Breast epithelium (tissue), 2 donors: ENCODE measurements around a stretch of chr16.

- PRO-cap: no peak
- RAMPAGE, long total RNA, 2 experiments: no peak in any of the 2 experiments
Observed at GRCh38 chr16:51556965-51557612, 406.0 kb upstream of the SALL1 start.

DNA sequence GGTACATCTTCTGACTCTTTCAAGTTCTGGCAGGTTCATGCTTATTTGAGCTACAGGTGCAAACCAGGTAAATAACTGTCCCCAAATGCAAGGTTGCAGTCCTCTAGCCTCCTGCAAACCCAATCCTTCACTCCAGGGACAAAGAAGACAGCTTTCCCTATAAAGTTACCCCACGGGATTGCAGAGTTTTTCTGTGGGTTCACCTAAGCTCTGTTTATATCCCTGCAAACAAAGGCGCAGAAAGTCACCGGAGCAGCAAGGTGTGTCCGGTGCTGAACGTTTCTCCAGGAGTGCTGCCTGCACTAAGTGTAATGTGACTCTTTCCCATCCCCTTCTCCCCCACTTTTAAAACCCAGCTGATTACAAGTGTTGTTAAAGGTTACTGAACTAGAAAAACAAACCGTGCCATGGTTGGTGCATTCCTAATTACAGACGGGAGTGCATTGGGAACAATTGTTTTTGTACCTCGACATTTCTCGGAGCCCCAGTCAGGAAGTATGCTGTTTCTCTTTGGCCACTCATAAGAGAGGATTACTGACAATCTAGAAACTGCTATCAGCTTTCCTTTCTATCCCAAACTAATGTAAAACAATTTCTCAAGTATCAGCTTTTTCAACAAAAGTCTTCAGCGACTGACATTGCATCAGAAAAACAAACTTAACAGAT lies 440.9 kb upstream of the SALL1 start:
- PRO-cap: no peak
- RAMPAGE, long total RNA, 2 experiments: no peak in any of the 2 experiments

DNA sequence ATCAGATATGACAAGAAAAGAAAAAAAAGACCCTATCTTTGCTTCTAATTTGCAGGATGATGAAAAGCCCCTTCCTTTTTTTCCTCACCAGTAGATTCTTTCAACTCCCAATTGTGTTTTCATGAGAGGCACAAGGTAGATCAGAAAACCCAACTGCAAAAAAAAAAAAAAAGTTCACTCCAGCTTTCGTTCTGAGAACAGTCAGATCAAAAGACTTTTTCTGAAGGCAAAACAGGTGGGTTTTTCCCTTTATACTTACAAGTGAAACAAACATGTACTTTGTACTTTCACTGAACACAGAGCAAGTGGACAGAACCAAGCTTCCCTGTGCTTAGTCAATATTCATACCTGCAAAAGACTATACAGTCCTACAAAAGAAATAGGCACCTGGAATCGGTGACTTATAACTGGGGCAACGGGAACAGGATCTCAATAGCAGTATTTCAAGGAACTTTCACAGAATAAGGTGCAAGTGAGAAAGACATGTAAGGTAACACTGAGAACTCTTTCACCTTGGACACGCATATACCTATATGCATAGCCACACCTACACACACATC lies 54.1 kb downstream of the TOX3 start:
- PRO-cap: no peak
- RAMPAGE, long total RNA, 2 experiments: no peak in any of the 2 experiments

GRCh38 chr16:52494215-52494581 lies 52.7 kb downstream of the TOX3 start:
- PRO-cap: no peak
- RAMPAGE, long total RNA, 2 experiments: no peak in any of the 2 experiments

GRCh38 chr16:52544468-52544793 lies 2.5 kb downstream of the TOX3 start:
- PRO-cap: no peak
- RAMPAGE, long total RNA, 2 experiments: no peak in any of the 2 experiments

- PRO-cap: no peak
- RAMPAGE, long total RNA, 2 experiments: no peak in any of the 2 experiments
Observed at GRCh38 chr16:53042078-53043167, 10.3 kb downstream of the CHD9NB start.

DNA sequence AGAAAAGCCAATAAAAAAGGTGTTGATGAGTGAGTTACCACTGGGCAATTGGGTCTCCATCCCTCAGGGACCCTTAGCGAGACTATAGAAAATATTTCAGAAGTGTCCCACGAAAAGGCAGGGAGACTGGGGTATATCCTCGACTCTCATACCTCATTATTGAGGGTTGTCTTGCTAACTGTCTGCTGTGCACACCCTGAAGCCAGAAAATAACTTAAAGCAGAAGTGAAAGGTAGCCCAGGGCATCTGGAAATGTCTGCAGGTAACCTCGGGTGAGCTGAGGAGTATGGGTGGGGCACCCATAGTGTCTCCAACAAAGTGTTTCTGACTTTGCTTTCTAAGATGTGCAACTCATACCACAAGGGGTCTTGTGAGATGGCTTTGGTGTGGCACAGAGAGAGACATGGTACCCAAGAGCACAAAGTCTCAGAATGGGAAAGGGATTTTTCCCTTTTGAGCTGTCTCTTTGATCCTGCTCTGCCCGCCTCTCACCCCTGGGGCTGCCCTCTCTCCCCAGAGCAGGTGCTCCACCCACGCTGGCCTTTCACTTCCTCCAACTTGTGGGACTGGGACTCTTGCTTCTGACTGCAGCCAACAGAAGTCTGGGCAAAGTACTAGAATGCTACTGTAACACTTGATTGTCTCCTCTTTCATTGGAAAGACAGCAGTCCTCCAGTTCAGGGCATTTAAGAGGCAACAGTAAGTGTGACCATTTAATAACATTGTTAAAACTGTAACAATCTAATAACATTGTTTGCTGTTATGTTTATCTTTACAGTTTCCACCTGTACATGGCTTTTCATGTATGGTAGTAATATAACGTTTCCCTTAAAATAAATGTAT lies 7.0 kb downstream of the CHD9 start:
- PRO-cap: no peak
- RAMPAGE, long total RNA, 2 experiments: no peak in any of the 2 experiments

DNA sequence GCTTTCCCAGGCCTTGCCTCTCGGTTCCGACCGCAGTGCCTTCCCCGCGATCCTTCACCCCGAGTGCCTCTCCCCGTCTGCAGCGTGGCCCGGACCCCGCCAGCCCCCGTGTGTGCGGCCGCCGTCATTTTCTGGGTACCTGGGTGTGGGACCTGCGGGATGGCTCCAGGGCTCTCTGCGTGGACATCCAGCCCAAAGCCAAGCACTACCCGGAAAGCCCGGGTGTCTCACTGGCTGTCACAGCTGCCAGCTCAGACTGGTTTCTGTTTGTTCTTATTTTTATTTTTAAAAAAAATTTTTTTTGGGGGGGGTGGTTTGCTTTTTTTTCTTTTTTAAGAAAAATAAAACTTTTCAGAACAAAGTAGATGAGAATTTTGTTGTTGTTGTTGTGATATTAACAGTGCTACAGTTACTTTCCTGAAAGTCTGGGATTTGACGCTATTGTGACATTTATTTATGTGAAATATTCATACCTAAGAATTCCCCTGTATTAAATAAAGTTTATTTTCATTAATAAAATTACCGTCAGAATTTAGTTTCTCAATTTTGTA lies 77.1 kb downstream of the CHD9 start:
- PRO-cap: bidirectional peak, plus-strand start at position 35 of the sequence, minus-strand start outside the sequence
- RAMPAGE, long total RNA, 2 experiments: no peak in any of the 2 experiments

GRCh38 chr16:53175002-53175476 lies 120.2 kb downstream of the CHD9 start:
- PRO-cap: no peak
- RAMPAGE, long total RNA, 2 experiments: no peak in any of the 2 experiments

DNA sequence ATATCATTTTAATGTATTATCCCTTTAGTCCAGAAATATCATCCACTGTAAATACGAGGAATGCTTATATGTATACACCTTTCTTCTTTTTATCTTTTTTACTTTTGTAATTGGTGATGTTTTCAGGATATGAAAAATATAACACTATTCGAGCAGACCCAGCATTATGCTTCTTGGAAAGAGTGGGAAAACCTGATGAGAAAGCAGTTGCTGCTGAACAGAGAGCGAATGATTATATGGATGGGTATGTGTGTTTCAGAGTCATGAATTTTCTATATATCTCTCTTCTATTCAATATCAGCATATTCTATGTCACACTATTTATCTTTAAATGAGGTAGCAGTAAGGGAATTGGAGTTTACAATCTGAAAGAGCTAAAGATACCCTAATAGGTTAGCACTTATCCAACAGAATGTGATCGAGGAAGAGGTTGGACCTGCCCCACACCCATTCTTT lies 148.1 kb upstream of the RBL2 start:
- PRO-cap: no peak
- RAMPAGE, long total RNA, 2 experiments: no peak in any of the 2 experiments

DNA sequence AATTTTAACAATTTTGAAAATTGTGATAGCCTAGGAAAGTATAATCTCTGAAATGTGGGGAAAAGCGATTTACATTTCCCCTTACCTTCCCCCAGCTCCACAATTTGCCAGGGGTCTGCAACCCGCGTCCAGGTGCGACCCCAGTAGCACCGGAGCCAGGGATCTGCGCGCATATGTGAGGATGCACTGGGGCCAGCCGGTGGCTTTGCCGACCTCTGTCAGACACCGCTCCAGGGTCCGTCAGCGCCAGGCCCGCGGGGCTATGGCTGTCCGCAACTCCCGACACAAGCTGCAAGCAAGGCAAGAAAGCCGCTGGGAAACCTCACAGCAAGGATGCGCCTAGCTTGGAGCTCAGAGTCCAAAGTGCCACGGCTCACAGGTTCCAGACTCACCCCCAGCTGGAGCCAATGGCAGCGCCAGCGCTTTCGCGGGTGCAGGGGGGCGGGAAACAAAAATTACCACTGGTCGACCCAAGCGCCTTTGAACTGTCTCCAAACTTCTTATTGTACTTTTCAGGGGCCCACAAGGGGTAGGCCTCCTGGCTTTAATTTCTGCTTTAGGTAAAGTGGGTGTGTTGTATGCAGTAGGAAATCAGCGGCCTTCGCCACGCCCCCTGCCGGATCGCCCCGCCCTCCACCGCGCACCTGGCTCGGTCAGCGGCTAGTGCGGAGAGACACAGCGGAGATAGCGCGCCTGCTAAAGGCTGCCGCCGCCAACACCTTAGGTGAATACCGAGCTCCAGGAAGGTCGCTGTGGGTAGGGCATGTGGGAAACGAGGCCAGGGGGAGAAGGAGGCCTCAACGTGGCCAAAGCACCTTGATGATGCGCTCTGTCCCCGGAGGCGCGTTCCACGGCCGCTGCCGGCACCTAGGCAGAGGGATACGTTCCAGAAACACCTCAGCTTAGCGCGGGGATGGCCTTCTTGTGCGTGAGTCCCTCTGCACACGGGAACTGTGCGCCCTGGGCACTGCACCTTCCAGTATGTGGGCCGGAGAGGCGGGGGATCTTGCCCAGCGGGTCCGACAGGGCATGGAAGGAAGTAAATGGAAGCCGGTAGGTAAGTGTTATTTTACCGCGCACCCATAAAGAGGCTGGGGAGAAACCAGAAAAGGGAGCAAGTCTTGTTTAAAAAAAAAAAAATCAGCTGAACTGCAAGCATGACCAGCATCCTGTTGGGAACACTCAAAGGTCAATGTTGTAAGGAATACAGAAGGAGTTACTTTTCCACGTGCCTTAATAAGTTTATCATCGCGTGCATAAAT lies 61.0 kb upstream of the RBL2 start:
- PRO-cap: no peak
- RAMPAGE, long total RNA, 2 experiments: start-site peak on the plus strand in 1 of 2 experiments, centred at position 671 of the sequence, 13 reads per replicate

- PRO-cap: no peak
- RAMPAGE, long total RNA, 2 experiments: no peak in any of the 2 experiments
Observed at GRCh38 chr16:53433946-53434304, 346 bp upstream of the RBL2 start.

- PRO-cap: no peak
- RAMPAGE, long total RNA, 2 experiments: no peak in any of the 2 experiments
Observed at GRCh38 chr16:53518404-53519360, 15.7 kb upstream of the AKTIP start.

DNA sequence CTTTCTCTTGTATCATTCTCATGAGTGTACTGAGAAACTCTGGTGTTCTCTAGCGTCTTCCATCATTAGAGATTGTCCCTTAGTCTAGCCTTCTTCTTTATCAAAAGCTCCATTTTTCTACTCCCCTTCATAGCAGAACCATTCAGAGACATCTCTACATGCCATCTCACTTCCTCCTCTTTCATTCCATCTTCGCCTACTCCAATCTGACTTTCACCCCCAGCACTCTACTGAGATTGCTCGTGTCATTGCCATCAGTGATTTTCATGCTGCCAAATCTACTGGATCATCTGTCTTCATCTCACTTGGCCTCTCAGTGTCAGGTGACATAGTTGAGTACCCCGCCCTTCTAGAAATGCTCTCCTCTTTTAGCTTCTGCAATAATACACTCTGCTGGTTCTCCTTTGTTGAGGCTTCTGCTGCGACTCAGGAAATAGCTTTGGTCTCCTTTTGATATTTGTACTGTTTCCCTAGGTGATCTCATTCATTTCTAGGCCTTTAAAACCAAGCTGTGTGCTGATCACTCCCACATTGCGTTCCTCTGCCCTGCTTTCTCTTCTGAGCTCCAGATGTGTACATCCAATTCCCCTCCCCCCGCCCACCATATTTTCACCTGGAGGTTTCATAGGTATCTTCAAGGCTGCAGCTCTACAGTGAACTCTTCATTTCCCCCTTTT lies 119.1 kb downstream of the FTO start:
- PRO-cap: no peak
- RAMPAGE, long total RNA, 2 experiments: no peak in any of the 2 experiments

DNA sequence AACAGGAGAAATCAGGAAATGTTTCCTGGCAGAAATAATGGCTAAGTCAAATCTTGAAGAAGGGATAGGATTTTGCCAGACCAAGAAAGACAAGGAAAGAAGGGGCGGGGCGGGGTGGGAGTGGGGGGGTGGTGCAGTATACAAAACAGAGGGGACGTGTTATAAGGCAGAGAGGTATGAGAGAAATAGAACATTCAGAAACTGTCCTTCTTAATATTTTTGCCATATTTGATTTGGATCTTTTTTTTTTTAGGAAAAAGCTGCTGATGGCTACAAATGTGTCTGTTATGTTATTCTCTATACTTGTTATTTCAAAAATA lies 289.2 kb downstream of the IRX3 start:
- PRO-cap: no peak
- RAMPAGE, long total RNA, 2 experiments: no peak in any of the 2 experiments

- PRO-cap: no peak
- RAMPAGE, long total RNA, 2 experiments: start-site peak on the plus strand in 1 of 2 experiments, at chr16:54284510-54284828 at its widest, 11 reads per replicate
Observed at GRCh38 chr16:54284253-54284797, 2.3 kb downstream of the IRX3 start.

- PRO-cap: no peak
- RAMPAGE, long total RNA, 2 experiments: no peak in any of the 2 experiments
Observed at GRCh38 chr16:54370682-54371079, 84.1 kb upstream of the IRX3 start.

- PRO-cap: no peak
- RAMPAGE, long total RNA, 2 experiments: no peak in any of the 2 experiments
Observed at GRCh38 chr16:54459731-54460285, 173.2 kb upstream of the IRX3 start.

GRCh38 chr16:54502974-54503595 lies 216.5 kb upstream of the IRX3 start:
- PRO-cap: no peak
- RAMPAGE, long total RNA, 2 experiments: no peak in any of the 2 experiments

DNA sequence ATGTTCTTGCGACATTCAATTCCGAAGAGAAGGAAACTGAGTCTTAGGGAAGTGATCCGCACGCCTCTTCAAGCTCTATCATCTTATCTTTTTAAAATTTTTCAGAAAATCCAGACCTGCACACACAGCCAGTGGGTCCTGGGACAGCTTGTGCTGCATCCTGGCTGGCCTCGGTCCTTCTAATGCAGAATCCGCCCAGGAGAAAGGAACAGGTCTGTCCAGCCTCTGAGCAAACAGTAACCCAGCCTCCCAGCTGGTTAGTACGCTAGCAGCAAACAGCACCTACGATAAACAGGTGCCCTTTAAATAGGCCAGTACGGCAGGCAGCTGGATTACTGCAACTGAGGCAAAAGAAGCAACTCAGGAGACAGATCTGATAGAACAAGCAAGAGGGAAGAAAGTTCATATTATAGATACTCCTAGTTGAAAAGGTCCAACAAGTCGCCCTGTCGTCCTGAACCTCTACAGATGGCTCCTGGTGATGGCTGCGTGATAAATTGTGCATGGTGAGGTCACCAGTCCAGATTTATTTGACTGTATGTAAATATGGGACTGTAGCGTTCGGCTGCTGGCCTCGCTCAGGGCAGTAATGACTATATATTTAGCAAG lies 254.3 kb upstream of the IRX3 start:
- PRO-cap: unidirectional peak, minus-strand start at position 181 of the sequence
- RAMPAGE, long total RNA, 2 experiments: no peak in any of the 2 experiments